Placental epithelial cell (primary cell): ENCODE measurements around the genes RNF13 and P2RY14.

- CAGE, long polyA plus RNA, result no peak
These were observed 5.2 kb downstream of the TM4SF4 start for GRCh38 chr3:149479451-149480266.

- CAGE, long polyA plus RNA, result no peak
These were observed 57.0 kb downstream of the TM4SF4 start for GRCh38 chr3:149531417-149532048.

DNA sequence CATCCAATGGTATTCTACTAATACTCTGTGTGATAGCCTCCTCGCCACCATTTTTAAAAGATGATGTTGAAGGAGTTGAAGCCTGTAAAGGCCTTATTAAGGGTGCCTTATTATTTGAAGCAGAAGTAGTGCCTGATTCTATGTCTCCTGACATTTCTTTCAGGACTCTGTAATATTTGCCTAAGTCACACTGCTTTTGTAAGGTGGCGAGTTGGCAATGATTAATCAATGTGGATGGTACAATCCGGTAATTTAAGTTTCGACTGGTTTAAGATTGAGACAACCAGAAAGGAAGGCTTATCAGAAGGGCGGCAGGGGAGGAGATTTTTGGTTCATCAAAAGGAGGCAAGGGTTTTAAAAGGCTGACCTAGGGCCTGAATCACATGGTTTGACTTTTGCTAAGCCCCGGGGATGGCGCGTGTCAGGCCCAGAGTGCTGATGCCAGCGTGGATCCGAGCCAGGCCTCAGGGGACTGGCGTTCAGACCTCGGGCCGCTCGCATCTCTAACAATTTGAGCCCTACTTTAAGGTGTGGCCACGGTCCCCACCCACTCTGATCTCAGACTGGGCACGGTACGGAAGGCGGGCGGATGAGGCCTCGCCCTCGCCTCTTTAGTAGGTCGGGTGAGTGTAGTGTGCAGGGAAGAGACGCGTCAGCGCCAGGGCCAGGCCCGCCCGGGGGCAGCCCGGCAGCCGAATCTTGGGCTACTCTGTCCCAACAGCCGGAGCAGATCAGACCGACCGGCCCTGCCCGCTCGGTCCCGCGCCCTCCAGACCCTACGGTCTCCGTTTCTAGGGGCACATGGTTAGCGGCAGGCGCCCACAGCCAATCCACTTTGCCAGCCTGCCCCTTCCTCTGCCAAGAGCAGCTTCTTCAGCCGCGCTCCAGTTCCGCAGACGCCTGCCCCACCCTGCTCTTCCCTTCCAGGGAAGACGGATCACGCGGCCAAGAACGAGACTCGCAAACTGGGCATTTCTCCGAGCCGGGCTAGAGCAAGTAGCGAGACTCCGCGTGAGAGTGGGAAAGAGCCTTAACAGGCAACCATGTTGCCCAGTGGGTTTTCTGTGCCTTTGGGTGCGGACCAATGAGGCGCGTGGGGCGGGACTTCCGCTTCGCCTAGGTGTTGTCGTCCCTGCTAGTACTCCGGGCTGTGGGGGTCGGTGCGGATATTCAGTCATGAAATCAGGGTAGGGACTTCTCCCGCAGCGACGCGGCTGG, at the start of gene RNF13:
Gene RNF13 (plus strand): TSS at position 1,115 of the 1,218 bp plus-strand sequence.
- CAGE, long polyA plus RNA, result no peak

DNA sequence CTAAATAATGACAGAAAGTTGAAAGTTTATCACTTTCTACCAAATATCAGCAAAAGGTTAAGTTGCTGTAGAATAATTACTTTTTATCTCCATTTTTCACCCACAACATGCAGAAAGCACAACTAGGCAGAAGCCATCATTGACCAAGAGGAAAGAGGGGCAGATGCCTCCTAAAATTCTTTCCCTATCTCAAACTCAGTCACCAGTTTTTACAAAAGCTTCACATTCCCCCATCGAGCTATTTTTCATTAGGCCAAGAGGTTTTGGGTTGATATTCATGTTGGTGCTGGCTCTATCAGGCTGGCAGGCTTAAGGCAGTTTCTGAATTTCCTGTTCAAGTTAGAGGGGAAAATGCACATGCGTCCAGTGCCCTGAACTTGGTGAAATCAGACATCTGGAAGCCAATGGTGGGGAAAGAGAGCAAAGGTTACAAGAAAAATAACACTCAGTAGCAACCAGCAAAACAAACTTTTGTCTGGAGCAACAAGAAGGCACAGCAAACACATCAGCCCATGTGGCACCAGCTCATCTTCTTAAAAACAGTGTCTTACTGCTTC, 155.8 kb upstream of the TSC22D2 start:
- CAGE, long polyA plus RNA, result no peak

GRCh38 chr3:150411105-150411350, 2.9 kb downstream of the TSC22D2 start:
- CAGE, long polyA plus RNA, result no peak

GRCh38 chr3:150412379-150413167, 4.5 kb downstream of the TSC22D2 start:
- CAGE, long polyA plus RNA, result no peak

DNA sequence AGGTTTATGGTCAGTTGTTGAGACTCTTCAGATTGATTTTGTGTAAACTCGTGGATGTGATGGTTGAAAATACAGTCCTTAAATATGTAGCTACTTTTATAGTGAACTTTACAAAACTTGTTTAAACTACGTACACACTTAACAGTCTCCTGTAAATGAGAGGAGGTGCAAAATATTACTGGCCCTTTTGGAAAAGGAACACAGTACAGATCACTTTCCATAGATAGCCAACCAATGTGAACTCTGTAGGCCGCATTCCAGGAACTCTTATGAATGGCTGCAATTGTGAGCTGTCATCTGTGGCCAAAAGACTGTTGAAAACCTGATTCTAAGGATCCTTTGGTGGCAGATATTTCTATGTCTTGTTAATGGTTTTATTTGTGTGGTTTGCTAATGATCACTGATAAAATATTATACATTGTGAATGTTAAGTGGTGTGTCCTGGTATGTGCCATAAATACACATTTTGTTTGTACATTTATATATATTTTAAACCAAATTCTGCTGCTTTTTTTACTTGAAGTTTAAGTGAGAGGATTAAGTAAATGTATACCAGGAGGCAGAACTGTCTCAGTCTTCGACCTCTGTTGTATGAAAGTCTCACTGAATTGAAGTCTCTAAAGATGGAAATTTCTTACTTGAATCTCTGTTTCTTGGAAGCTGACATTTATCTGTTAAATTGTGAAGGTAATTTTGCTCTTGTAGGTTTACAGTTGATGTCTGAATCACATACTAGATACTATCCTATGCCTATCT, 6.3 kb downstream of the TSC22D2 start:
- CAGE, long polyA plus RNA, result no peak

DNA sequence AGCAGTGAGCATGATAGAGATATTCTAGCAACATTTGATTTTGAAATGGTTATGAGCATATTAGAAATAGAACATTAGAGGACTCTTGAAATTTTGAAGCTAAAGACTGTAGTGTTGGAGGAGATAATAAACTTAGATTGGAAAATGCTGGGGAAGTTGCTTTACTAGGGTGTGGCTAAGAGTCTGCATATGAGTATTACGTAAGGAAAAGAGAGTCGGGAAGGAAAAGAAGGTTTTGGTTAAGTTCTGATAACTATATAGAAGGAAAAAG, 711 bp downstream of the EIF2A start:
- CAGE, long polyA plus RNA, result no peak

- CAGE, long polyA plus RNA, result no peak
These were observed 24.0 kb upstream of the ERICH6 start for GRCh38 chr3:150727564-150728345.

- CAGE, long polyA plus RNA, result no peak
These were observed 26.6 kb downstream of the SIAH2 start for GRCh38 chr3:150736162-150736992.

DNA sequence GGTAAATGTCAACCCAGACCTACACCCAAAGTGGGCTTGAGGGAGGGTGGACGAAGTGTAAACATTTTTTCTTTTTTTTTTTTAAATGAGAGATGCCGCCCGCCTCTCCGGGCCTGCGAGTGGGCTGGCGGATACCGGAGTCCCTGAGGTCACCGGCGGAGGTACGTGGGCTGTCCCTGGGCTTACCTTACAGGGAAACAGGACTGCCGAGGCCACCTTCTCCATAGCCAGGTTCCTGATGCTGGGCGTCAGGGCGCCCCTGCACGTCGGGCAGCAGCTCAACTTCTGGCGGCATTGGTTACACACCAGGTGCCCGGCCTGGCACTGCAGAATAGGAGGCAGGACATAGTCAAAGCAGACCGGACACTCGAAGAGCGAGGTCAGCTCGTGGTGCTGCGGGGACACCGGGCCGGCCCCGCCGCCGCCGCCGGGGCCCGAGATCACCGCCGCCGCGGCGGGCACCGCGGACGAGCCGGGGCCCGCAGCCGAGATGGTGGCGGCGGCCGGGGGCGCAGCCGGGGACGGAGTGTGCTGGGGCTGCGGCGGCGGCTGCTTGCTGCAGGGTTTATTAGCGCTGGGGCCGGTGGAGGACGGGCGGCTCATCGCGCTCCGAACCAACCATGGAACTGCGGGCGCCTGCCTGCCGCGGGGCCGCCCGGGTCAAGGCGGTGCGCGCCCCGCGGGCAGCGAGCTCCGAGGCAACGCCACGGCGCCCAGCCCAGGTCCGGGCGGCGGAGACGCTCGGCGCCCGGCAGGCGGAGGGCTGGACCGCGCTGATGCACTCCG, 529 bp downstream of the SIAH2 start:
- CAGE, long polyA plus RNA, result no peak

DNA sequence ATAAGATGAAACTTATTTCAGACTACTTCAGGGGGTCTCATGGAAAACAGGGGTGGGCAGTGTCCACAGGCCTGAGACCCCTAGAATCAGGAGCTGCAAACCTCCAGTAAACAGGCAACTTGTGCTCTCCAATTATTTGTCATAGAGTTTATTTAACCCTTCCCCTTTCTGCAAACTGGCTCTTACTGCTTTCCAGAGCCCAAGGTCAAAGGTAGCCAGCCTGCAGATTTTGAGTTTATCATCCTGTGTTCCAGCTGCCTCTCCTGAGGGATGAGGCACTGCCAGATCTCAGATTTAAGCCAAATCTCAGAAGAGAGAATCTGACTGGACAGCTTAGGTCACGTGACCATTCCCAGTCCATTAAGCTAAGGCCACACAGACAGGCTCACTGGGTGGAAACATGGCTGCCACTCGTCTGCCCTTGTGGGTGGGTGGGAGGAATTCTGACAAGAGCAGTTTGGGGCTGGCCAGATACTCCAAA, 8.6 kb upstream of the SIAH2 start:
- CAGE, long polyA plus RNA, result no peak

DNA sequence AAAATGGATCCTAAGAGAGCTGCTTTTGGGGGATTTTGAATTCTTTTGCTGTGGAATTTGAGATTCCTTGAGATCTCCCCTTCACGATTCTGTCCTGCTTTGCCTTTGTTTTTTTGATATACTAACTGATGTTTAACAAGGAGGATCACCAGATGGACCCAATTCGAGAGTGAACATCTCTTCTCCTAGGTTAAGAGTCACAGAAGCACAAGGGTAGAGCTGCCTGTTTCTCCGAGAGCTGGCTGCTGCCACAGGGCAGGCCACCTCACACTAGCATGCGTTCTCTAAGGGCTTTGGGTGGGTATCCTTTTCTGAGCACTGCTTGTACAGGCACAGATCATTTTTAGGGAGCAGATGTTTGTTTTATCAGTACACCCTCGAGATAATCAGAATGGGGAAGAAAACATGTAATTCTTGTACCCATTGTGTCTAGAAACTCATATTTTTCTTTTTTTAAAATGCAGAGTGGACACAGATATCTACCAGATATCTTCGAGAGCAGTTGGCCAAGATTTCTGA, 47.3 kb downstream of the GPR171 start:
- CAGE, long polyA plus RNA, result no peak

DNA sequence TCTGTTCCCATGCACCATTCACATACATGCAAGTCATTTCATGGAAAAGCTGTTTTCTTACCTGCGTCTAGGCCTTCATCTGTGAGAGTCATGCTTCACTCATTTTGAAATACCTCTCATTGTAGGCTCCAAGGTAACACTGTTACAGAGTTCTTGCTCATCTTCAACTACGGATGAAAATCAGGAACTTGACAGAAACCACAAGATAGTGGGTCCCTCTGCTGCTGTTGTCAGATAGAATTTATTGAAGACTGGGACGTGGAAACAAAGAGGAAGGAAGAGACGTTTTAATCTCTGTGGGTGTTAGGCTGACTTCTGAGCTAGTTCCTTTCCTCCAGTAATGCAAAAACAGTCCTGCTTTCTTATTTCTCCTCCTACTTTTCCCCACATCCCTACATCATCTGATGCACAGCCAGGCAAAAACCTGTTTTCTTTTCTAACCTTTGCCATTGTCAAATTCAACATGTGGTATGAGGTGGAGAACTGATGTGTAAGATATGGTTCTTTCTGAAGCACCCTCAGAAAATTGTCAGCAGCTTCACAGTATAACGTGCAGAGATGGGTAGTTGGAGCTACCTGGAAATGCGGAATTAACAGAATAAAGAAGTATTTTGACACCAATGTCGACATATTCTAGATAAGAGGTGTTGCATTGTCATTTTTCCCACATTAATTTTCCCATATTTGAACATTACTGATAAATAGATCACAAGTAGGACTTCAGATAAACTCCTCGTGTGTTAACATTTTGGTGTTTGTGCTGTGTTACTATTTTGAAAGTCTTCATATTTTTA, at the start of gene P2RY14:
Gene P2RY14 (minus strand): TSS at position 317 of the 794 bp plus-strand sequence.
- CAGE, long polyA plus RNA, result no peak

DNA sequence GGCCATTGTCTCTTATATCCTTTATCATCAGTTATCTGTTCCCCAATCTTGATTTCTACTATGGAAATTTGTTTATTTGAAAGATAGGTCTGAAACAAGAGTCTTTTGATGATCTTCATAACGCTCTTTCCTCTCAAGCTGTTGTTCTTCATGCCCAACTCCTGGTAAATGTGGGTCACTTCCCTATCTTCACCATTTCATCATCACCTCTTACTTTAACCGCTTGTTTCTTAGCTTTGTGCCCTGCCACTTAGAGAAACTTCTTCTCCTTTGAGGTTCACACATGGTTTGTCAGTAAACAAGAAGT, 16.8 kb upstream of the P2RY13 start:
- CAGE, long polyA plus RNA, result no peak

GRCh38 chr3:151445289-151446005, 15.4 kb downstream of the IGSF10 start:
- CAGE, long polyA plus RNA, result no peak

DNA sequence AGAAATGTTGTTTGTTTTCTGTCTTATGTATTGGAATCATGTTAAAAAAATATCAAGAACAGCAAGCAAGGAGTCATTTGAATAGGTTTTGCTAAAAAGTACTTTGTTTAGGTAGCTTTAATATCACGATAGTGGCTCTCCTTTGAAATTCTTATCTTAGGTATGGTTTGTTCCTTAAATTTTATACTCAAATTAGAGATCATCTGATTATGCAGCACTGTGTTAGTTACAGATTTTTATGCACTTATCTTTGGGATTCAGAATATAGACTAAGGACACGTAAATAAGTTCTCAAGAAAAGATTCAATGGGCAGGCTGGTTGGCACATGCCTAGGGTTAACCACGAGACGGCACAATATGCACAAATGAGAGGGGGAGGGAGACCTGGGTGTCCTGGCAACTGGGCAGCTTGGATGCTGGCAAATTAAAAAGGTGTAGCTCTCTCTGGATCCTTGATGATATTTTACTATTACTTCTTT, 568 bp downstream of the AADAC start:
- CAGE, long polyA plus RNA, result no peak

- CAGE, long polyA plus RNA, result no peak
These were observed 54.5 kb downstream of the SUCNR1 start for GRCh38 chr3:151927944-151928423.

DNA sequence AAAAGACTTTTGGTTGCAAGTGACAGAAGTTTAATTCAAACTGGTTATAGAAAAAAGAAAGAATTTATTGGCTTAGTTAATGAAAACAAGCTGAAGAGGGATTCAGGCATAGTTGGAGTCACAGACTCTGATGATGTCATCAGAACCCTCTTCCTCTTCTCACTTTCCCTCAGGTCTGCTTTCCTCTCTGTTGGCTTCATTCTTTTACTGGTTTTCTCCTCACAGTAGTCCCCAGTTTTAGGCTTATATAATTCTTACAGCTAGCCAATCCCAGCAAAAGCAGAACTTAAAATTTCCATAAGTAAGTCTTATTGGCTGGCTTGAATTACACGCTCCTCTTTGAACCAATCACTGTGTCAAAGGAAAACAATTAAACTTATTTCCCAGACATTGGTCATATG, 31.9 kb upstream of the MBNL1 start:
- CAGE, long polyA plus RNA, result no peak

- CAGE, long polyA plus RNA, result no peak
These were observed 27.6 kb upstream of the MBNL1 start for GRCh38 chr3:152240972-152241628.